Left lung (tissue), 1 donor: ENCODE data around the genes CFAP52 and MYH4.

DNA sequence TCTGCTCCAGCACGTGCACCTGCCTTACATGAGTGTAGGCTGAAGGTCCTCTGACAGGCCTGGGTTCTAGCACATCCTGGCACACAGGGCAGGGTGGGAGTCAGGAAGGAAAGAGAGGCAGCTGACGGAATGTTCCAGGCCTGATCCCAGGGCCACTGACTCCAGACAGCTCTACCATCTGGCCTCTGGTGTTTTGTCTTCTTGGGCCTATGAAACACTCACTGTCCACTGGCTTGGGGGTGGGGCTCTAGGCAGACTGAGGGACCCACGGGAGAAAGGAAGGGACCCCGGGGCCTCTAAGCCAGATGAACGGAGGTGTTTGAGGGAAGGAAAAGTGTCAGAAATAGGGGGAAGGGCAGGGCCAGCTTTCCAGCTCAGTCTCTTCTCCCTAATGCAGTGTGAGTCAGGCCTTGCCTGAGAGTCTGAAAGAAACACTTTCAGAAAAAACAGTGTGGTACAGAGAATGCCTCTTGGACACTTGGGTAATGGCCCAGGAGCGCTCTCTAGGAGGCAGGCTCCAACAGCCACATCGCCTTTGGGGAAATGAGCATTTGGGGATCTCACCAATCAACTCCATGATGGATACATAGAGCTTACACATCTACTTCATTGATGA is 46.8 kb downstream of the NDEL1 start:
- PRO-cap, result no peak

DNA sequence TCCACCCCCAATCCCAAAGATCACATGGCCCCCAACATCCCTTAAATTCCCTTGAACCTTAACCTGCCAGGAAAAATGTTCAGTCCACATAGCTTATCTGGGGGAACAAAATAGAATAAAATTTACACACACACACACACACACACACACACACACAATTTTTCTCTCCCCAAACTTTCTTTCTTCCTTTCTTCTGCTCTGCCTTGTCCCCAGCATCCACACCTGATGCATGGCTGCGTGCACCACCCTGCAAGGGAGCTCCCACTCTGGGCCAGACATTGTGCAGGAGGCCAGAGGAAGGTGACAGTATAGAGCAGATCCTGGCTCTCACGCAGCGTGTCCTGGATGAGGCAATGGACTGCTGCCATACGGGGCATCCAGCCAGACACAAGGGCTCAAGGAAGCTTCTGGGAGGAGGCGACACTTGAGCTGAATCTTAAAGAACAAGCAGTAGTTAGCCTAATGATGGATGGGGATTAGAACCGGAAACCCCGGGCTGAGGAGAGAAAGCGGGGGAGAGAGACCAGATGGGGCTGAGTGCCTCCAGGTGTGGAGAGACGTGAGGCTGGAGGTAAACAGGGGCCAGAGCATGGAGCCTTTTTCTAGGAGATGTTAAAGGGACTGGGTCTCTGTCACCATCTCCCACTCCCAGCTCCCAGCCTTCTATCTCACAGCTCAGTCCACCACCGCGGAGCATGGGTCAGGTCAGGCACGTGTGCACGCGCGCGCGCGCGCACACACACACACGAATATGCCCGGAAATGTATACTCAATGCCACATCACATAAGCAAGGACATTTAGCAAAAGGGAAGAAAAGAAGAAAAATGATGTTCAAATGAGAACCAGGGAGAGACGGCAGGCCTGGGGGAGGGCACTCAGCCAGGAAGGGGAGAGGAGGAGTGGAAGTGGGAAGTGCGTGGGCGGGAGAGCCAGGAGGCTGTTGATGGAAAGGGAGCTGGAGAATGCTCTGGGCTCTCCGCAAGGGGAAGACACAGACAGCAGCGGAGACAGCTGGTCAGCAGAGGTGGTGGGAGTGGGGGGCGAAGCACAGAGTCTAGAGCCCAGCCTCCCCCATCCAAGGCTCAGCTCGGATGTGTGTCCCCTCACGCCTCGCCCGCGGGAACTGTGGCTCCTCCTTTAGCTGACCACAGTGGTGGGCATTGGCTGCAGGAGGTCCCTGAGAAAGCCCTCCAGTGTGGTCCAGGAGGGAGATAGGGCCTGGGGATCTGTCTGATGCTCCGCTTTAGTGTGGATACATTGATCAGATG is 46.3 kb downstream of the CCDC42 start:
- PRO-cap, result no peak

DNA sequence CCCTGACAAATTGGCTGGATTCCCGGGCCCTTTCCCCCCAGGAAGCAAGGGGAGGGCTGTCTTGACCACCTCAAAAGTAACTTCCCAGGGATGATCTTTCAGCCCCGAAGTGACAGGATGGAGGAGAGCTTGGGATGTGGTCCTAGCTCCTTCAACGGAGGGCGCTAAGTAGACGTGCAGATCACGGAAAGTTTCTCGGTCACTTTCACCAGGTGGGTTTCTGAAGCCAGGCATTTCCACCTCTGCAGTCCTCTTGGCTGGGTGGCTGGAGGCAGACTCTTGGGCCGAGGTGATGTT is 777 bp downstream of the MFSD6L start:
- PRO-cap, result no peak

- PRO-cap, result no peak
Measured at GRCh38 chr17:8892205-8892788, 24.8 kb upstream of the PIK3R6 start.

GRCh38 chr17:8895203-8895934 is 27.9 kb upstream of the PIK3R6 start:
- PRO-cap, result no peak

DNA sequence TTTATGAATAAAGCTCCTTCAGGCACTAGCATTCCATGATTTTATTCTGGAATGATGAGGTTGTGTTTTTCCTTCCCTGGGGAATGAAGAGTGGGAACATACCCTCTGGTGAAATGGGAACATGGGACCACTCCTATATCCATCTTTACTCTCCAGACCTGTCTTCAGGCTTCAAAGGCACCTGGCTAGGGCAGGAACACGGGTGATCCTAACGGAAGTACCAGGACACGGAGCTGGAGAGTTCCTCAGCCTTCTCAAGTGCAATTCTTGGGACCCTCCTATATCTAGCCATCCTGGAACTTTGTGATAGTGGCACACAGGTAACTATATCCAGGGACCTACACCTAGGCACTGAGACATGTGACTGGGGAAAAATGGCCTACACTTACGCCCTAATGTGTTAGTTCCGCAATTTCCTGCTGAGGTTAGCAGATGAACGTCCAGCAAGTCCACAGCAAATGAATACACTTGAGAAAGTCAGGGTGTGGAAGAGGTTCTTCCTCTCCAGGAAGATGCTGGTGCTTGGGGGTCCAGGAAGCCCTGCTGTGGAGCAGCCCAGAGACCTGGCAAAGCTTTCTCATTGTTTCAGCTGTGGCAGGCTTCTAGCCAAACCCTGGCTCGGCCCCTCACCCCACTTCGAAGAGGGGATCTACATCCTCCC is 20.9 kb downstream of the PIK3R5 start:
- PRO-cap, result no peak

DNA sequence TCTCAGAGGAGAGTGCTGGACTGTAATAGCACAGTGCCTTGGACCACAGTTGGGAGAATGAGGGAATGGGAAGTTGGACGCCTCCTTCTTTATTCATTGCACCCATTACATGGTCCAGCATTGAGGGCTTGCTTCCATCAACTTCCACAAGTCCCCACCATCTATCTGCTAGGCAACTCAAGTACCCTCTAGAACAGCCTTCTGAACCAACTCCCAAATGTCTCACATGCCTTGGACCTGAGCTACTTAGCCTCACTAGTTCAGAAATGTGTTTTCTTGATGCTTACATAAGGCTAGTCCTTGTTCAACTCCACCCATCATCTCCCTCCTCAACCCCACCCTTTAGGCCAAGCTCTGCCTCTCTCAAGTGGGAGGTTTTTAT is 12.5 kb downstream of the PIK3R5 start:
- PRO-cap, result no peak

DNA sequence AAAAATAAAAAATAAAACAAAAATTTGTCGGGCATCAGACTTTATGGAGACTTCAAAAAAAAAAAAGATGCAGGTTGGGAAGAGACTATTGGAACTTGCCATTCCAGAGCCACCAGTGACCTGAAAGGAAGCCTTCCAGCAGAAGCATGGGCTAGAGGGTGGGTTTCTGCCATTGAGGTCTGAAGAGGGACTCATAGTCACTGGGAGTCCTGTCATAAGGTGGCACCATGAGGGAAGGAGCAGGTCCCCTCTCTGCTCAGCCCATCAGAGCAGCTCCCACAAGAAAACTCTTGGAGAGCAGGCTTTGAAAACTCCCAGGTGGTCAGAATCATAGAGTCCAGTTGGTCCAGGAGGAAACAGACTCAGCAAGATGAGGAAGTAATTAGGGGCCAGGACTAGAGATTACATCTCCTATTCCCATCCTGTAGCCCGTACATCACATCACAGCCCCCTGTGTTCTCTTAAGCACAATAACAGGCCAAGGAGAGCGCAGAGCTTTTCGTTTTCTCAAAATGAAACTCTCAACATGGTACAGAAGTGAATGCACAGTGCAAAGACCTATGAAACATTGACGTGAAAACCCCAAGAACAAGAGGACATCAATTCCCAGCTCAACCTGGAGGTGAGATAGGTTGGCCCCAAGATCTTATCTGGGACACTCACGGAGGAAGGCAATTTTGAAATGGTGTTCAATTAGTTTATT is 9.2 kb downstream of the PIK3R5 start:
- PRO-cap, result no peak

- PRO-cap, result no peak
Measured at GRCh38 chr17:8959388-8959993, 6.0 kb downstream of the PIK3R5 start.

- PRO-cap, result no peak
Measured at GRCh38 chr17:9024317-9024878, 3.1 kb downstream of the NTN1 start.

GRCh38 chr17:9217067-9217495 is 195.8 kb downstream of the NTN1 start:
- PRO-cap, result no peak

DNA sequence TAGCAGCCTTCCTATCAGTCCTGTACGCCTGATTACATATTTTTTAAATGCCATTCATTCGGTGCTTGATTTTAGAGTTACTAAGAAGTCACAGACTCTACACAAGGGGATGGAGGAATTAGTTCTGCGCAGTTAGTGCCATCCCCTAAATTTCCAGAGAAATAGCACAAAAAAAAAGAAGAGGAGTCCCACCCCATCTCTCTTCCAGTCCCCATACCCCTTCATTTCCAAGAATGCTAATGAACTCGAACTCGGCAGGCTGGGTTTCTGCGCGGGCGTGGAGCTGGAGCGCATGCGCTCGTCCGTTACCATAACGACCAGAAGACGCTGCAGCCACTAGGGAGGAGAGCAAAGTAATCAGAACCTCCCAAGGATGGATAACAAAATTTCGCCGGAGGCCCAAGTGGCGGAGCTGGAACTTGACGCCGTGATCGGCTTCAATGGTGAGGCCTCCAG is at the start of gene CFAP52:
Gene CFAP52, plus strand, starts transcription at position 320 of the 456 bp plus-strand sequence.
- PRO-cap, result no peak

GRCh38 chr17:9646273-9646783 is 1.0 kb downstream of the USP43 start:
- PRO-cap, result no peak

DNA sequence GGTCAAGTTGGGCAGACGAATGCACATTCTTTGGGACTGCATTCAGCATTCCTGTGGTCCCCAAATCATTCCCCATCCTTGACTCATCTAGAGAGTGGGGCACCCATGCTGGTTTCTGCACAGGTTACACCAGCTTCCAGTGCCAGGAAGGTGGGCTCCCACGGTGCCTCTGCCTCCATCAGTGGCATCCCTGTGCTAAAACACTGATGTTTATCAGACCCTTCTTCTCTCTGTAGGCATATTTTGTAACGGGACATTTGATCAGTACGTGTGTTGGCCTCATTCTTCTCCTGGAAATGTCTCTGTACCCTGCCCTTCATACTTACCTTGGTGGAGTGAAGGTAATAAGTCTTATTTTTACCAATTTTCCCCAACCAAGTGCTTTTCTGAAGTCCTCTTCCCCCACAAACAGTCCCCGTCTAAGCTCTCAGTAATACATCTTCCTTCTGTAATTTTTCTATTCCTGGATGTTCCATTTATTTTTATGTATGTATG is 10.5 kb downstream of the GLP2R start:
- PRO-cap, result no peak

- PRO-cap, result no peak
Measured at GRCh38 chr17:10069308-10069620, 129.1 kb downstream of the GAS7 start.

GRCh38 chr17:10171584-10172506 is 26.6 kb downstream of the GAS7 start:
- PRO-cap, result no peak

DNA sequence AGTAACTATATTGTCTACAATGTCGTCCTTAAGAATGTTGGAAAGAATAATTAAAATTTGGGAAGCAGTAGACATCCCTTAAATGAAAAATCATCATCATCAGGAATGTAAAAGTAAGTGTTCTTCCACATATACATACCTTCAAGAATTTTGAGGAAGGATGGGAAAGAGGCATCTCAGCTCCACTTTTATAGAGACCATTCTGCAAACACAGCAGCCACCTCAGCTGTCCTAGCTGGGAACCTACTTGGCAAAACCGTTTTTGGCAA is at the start of gene MYH4:
Gene MYH4, minus strand, starts transcription at position 162 of the 269 bp plus-strand sequence.
- PRO-cap, result no peak

DNA sequence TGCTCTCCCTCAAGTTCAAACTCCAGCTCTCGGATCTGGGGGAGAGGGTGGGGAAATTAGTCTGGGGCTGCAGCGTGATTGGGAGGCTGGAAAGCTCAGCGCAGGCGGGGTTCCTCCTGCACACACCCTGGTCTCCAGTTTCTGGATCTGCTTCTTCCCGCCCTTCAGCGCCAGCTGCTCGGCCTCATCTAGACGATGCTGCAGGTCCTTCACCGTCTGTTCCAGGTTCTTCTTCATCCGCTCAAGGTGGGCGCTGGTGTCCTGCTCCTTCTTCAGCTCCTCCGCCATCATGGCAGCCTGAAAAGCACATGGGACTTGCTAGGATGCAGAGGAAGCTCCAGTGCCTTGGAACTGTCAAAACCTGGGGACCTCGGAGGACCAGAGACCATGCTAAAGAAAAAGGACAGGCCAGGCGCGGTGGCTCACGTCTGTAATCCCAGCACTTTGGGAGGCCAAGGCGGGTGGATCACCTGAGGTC is 26.9 kb downstream of the MYH3 start:
- PRO-cap, result no peak

DNA sequence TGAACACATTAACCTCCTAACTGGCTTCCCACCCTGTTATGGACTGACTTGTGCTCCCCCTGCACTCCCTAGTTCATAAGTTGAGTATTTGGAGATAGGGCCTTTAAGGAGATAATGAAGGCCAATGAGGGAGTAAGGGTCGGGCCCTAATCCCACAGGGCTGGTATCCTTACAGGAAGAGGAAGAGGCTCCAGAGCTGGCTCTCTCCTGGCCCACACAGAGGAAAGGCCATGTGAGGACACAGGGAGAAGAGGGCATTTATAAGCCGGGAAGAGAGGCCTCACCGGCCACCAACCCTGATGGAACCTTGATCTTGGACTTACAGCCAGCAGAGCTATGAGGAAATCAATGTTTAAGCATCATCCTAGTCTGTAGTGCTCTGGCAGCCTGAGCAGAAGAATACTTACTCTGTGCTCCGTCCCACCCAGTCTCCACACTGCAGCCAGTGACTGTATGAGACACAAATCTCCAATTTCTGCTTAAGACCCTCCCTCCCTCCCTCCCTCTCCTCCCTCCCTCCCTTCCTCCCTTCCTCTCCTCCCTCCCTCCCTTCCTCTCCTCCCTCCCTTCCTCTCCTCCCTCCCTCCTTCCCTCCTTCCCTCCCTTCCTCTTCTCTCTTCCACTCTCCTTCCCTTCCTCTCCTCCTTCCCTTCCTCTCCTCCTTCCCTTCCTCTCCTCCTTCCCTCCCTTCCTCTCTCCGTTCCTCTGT is 8.7 kb upstream of the TMEM220 start:
- PRO-cap, result no peak

GRCh38 chr17:10758190-10758693 is 28.4 kb upstream of the TMEM220 start:
- PRO-cap, result no peak